Peritoneum (tissue), 1 donor: ENCODE measurements around the genes TIGD2 and CCSER1.

DNA sequence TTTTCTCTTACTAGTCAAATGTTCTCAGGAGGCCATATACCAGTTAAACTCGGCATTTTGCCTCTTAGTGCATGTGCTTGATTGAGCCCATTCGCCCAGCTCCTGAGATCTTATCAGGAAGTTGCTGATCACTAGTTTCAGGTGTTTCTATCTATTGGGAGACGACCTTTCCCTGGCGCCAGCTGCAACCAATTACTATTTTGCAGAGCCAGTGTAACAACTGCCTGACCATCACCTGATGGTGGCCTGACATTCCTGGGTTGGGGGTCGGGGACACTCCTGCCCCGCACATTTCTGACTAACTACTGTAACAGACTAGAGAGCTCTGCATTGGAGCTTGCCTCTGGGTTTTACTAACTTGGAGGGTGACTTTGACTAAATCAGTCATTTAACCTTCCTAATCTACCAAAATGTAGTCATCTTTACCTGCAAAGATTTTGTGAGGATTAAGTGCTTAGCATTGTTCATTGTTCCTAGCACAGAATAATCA, 37.5 kb upstream of the ABCG2 start:
- PRO-cap, result no peak

DNA sequence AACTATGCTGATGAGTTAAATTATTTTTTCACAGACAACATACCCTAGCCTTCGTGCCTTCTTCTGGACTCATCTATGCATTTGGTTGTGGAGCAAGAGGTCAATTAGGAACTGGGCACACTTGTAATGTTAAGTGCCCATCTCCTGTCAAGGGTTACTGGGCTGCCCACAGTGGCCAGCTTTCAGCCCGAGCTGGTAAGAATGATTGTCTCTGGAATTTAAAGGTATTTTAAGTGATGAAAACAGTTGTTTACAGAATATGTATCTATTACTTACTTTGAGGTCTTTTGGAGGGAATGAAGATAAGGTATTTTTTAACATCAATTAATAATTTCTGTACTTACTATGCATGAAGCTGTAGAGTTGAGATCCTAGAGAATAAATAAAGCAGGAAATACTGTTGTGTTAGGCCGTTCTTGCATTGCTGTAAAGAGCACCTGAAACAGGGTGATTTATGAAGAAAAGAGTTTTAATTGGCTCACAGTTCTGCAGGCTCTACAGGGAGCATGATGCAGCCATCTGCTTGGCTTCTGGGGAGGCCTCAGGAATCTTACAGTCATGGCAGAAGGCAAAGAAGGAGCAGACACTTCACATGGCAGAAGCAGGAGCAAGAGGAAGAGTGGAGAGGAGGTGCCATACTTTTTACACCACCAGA, 41.7 kb downstream of the NAP1L5 start:
- PRO-cap, result no peak

GRCh38 chr4:89110818-89111989, at the start of gene TIGD2:
Gene TIGD2 (plus strand): TSS chr4:89111533.
- PRO-cap, result bidirectional peak, plus-strand start at chr4:89111533, minus-strand start at chr4:89111236

- PRO-cap, result no peak
Measured at GRCh38 chr4:89112012-89112796, 871 bp downstream of the TIGD2 start.

GRCh38 chr4:89249366-89249611, 58.3 kb downstream of the GPRIN3 start:
- PRO-cap, result no peak

GRCh38 chr4:89249612-89249899, 58.0 kb downstream of the GPRIN3 start:
- PRO-cap, result no peak

GRCh38 chr4:89284453-89285201, 23.0 kb downstream of the GPRIN3 start:
- PRO-cap, result no peak

GRCh38 chr4:89303142-89303669, 4.4 kb downstream of the GPRIN3 start:
- PRO-cap, result no peak

GRCh38 chr4:89308206-89308610, 608 bp upstream of the GPRIN3 start:
- PRO-cap, result no peak

- PRO-cap, result no peak
Measured at GRCh38 chr4:89411557-89412047, 104.0 kb upstream of the GPRIN3 start.

DNA sequence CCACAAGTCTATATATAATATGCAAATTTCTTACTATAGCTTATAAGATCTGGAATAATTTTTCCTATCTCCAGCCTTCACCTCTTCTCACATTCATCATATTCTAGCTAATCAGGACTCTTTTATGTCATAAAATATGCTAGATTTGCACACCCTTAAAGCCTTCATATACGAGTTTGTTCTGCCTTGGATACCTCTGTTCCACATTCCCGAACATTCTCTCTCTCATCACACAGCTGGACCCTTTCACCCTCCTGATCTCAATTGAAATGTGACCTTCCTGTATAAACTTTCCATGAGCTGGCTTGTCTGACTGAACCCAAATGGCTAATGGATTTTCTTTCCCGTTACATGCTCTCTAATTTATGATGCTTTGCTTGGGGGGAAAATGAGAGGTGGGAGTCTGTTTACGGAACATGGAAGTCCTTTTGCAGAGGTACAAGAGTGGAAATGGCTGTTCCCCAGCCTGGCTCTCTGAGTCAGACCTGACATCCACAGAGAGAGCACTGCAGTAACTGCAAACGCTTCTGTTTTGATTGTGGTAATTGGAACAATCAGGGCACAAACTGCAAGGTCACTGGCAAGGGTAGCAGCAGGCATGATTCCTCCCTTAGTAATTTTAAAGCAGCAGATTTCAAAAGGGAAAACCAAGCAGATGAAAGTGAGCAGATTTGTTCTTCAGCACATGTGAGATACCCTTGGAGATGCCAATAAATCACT, 84.1 kb downstream of the SNCA start:
- PRO-cap, result no peak

GRCh38 chr4:90126989-90127163, 318 bp upstream of the CCSER1 start:
- PRO-cap, result no peak

GRCh38 chr4:90127164-90128282, at the start of gene CCSER1:
Gene CCSER1 (plus strand): TSS chr4:90127394.
- PRO-cap, result unidirectional peak, plus-strand start at chr4:90127394

GRCh38 chr4:90212624-90213352, 85.6 kb downstream of the CCSER1 start:
- PRO-cap, result no peak

GRCh38 chr4:90532772-90532971, 405.5 kb downstream of the CCSER1 start:
- PRO-cap, result no peak

GRCh38 chr4:90649271-90649722, 522.1 kb downstream of the CCSER1 start:
- PRO-cap, result no peak

DNA sequence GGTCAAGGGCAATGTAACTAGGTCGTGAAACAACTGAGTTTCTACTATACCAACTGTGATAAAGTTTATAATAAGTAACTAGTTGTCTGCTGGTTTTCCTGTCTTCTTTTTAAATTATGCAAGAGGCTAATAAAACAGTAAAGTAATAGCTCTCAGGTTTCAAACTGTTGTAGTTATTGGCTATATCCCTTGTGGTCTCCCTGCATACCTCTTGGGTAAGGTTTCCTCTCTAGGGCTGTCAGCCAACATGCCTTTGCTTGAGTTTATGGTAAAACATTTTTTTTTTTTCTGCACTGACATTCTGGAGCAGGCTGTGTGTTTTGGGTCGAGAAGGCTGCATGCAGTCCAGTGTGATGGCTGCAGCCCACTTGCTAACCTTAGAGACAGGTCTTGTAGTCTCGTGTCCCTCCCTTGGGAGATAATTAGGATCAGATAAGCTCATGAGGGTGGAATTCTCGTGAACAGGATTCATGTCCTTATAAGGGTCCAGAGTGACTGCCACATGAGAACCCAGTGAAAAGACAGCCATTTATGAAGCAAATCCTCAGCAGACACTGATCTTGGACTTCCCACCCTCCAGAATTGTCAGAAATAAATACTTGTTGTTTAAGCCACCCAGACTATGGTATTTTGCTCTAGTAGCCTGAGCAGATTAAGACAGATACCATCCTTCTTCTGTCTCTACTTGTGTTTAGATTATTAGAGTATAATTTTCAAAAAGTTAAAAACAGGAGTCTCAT, 831.2 kb downstream of the CCSER1 start:
- PRO-cap, result no peak

DNA sequence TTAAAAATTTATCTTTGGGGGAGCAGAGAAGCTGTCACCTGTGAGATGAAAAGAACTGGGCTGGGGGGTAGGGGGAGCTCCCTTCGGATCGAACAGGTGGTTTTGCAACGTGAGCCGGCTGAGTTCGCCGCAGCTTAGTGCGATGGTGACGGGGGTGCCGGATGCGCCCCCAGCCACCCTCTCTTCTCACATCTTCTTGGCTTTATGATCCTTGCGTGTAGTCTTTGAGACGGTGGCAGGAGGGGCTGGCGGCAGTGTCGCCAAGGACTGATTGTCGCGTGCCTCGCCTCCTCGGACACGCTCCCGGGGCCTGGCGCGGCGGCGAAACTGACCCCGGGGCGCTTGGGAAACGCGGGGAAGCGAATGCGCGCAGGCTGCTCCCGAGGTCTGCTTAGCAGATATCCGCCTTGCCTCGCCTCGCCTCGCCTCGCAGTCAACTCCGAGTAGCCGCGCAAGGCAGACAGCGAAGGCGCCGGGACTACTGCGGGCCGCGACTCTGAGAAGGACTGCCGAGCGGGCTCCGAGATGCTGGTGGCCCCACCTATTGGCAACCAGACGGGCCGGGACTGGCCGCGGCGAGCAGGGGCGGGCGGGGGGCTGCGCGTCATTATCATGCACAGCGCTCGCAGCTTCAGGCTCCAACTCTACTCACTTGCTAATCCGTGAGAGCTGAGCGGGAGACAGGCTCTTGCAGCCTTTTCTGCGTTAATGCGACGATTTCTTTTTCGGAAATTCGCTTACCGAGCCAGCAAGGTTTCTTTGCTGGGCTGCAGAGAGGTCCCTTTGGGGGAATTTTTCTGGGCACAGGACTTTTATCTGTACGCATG, 1.6 kb downstream of the GRID2 start:
- PRO-cap, result no peak

DNA sequence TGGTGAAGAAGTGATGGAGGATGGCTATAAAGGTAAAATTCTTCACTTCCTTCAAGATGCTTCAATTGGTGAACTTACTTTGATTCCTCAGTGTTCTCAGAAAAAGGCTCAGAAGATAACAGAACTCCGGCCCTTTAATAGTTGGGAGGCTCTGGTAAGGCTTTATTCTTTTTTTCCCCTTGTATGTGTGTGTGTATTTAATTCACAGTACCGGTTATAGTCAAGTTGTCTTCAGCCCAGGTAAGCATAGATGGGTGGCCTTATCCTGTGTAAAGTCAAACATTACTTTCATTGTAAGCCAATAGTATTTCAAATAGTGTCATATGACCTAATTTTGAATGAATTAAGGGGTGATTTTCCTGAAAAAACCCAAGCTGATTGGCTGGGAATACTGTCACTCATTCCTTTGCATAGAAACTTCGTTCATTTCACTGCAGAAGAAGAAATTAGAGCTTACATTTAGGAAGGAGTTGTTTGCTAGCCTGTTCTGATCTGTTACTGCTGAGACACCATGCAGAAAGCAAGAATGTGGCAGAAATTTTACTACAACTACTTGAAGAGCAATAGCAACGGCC, 45.3 kb downstream of the SMARCAD1 start:
- PRO-cap, result no peak

DNA sequence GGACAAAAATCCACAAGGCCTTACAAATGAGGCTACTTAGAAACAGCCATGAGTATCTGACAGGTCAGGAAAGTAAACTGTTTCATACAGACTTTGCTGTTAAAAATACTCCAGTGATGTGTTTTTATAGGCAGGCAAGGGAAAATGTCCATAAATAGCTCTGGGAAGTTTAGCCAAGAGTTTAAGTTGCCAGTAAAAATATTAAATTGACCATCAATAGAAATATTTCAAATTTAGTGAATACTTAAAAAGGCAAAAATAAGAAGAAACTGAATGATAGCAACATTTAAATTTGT, 41.7 kb upstream of the PDLIM5 start:
- PRO-cap, result no peak